Penis (tissue), 1 donor: ENCODE results near the gene TNFRSF11A.

DNA sequence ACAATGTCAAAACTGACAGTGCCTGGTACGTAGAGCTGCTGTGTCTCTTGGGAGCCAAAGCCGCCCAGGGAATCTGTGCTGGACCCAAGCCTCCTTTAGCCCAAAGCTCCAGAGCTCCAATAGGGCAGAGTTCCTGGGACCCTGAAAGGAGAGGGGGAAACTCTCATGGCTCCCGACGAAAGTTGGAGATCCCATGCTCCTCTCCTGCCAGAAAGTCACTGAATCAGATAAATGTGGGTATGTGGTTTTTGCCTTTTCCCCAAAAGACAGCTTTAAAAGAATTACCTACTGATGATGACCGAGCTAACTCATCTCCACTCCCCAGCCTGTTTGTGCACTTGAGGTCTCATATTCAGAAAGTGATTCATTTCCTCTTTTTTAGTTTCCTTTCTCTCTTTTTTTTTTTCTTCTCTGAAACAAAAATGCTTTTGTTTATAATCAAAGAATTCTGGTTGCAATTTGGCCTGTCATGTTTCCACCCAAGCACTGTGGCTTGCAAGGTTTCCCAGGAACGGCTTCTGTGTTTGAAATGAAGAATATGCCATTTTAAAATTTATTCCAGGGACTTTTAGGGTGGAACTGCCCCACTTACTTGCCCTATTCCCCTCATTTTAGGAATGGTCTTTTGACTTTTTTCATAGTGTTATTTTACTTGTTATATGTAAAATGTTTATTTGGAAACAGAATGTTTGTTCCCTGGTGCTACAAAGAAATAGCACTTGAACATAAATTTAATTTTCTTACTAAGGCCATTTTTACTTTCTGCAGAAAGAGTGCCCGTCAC lies 14.0 kb upstream of the PMAIP1 start:
- PRO-cap = no peak

DNA sequence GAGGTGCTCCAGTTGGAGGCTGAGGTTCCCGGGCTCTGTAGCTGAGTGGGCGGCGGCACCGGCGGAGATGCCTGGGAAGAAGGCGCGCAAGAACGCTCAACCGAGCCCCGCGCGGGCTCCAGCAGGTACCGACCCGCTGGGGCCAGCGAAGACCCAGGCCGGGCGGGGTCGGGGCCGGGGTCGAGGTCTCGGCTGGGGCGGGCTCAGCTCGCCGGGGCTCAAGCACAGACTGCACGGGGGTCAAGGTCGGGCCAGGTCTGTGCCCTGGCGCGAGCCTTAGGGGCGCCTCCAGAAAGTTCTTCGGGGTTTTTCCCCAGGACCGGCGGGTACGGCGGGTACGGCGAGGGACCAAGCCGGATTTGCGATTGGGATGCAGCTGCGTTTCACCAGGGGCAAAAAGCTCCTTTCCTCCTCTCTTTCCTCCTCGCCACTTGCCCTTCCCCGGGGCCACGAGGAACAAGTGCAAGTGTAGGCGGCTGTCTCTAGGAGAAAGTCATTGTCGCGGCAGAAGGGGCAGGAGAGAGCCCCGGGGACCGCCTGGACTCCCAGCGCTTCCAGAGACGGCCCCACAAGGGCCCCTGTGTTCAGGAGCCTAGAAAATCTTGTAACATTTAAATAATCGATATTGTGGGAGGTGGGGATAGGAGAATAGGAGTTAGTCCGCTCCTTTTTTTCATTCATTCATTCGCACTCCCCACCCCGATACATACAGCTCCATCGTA lies 476 bp downstream of the PMAIP1 start:
- PRO-cap = unidirectional peak, plus-strand start at position 99 of the sequence

DNA sequence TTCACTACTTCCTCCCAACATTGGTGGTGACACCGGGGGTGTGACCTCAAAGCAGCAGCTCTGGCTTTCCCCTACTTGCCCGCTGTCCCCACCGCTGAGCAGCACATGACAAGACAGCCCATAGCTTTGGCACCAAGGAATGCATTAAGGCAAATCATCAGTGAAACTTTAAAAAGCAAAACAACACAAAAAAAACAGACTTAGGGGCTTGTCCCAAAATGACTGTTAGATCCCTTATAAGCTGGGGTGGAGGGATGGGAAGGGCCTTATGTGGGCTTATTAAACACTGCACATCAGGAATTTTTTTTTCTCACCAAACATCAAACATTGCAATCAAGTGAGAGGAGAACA lies 26.1 kb downstream of the RNF152 start:
- PRO-cap = no peak

DNA sequence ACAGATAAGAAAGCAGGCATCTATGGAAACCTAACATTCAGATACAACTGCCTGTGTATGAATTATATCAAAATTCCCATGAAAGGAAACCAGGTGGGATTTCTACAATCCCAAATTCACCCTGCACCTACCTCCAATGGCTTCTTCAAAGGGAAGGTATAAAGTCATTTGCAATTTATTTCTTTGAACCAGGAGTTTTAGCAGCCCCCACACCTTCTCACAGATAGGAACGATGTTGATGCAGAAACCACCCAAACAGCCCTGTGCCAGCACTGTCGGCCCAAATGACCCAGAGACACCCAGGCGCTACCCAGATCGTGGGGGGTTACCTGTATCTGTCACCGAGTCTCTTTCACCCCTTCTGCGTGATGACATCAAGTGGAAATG lies 348 bp downstream of the RNF152 start:
- PRO-cap = no peak

DNA sequence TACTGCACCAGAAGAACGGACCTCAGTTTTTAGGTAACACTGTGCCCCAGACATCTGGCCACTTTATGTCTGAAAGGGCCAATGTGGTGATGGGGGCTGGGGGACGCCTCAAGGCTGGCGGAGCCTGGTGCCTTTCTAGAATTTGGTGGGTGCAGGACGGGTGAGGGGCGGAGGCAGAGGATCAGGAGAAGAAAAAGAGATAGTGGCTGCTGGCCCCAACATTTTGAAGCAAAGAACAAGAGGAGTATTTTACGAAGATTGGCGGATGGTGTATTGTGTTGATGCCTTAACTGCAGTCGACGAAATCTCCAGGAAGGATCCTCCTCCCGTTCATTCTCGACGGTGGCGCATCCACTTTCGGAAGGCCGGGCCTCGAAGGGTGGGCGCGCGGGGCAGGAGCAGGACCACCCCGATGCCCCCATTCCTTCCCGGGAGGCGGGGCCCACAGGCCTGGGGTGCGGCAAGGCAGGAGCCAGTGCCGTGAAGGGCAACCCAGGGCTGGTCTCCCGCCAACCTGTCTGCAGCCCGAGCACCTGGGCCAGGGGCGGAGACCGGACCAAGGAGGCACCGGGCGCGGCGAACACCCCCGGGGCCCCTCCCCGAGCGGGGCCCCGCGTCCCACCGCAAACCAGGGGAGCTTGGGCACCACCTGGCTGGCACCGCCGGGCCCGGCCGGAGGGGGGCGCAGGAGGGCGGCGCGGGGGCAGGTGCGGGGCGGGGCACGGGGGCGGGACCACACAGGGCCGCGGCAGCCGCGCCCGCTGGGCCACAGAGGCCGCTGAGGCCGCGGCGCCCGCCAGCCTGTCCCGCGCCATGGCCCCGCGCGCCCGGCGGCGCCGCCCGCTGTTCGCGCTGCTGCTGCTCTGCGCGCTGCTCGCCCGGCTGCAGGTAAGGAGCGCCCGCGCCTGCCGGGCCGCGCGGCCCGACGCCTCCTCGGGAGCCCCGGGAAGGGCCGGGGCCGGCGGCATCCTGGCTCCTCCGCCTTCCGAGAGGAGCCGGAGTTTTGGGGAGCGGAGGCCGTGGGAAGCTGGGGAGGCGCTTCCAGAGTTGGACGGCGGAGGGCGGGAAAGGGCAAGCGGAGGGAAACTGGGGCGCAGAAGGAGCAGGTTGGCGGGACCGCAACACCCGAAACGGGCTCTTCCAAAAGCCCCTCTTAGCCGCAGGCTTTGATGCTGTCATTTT lies at the start of gene TNFRSF11A:
Gene TNFRSF11A, plus strand, starts transcription at position 771 of the 1,182 bp plus-strand sequence.
- PRO-cap = unidirectional peak, plus-strand start at position 776 of the sequence; unidirectional peak, plus-strand start at position 1,094 of the sequence

DNA sequence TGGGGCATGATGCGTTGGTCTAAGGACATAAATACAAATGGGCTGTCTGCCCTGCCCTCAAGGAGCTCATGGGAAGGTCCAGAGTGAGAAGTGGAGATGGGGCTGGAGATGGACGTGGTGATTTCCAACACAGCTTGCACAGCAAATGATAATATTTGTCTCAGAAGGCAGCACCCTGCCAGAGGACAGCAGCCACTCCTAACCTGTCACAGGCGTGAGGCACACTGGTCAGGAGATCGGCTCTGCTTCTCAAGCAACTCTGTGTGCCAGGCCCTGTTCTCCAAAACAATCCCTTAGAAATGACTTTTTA lies 25.5 kb upstream of the ZCCHC2 start:
- PRO-cap = no peak

DNA sequence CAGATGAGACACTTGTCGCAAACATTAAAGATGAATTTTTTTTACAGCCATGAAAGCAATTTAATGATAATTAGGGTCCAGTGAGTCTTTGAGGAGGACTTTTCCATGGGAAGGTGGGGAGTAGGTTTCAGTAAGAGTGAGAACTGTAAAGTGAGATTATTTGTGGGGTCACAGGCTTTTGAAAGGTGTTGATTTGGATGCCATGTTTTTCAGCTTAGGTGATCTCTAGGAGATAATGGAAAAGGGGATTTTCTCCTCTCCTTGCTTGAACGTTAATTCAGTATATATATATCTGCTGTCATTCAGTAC lies 2.4 kb downstream of the ZCCHC2 start:
- PRO-cap = no peak

DNA sequence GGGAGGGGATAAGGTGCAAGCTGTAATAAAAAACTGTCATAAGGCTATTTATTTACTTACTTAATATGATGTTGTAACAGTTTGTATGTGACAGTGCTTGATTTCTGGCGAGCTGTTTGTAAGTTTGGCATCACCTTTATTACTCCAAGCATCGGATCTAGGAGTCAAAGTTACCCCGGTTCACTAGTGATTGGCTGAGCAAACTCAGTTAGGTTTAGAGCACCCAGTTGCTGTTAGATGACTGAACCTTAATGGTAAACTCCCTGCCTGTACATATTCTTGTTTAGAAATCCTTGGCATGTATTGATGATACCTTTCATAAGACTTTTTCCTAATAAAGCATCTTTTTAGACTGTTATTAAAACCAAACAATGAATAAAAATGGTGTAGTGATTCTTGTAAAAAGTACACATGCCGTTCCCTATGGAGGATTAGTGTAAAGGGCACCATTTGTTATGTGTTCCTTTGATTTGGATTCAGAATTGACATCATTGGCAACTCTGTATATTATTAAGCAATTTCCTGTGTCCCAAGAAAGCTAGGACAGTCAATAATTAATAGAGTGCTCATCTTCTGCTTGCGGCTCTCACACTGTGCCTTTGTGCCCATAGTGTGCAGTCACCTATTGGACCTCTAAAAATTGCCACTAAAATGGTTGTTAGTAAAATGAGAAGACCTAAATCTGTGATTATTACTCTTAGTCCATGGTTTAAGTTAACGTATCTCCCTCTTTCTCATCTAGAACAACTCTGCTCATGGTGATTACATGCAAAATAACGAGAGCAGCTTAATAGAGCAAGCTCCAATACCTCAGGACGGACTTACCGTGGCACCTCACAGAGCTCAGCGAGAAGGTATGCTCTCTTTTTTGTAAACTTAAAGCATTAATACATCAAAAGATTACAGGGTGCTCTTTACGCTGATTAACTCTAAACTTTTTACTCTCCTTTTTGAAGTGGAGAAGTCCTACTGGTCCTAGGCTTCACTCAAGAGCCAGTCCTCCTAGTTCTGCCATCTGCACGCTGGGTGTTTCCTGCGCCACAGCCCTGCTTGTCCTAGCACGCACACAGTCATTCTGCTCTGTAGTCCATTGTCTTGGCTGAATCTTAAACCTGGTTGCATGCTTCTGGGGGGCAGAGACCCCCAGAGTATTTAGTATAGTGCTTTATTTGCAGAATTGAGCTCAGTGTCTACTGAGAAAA lies 16.5 kb downstream of the ZCCHC2 start:
- PRO-cap = no peak

GRCh38 chr18:62544647-62545560 lies 22.1 kb downstream of the ZCCHC2 start:
- PRO-cap = no peak

DNA sequence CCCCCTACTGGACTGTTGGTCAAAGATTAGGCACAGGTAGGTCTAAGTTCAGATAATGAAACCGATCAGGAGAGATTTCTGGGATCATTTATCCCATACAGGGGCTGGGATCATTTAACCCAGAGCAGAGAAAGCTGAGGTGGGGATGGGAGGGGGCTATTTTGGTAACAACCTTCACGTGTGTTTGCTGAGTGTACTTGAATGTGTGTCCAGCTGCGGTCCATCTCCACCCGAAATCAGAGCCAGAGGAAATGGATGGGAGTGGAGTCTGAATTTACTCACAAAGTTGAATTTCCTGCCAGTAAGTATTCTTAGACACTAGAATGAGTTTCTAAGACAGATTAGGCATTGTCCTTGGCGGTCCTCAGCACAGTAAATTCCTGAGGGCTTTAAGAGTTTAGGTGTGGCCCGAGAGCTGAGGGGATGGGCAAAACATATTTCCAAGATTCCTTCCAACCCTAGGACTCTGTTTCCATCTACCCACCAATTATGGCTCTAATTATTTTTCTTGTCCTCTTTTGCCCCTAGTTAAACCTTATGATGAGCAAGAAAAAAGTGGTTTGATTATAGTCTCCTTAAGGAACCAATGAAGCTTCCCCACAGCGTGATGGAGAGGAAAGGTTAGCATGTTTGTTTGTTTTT lies 90.4 kb upstream of the PHLPP1 start:
- PRO-cap = no peak

GRCh38 chr18:62632212-62632473 lies 83.2 kb upstream of the PHLPP1 start:
- PRO-cap = no peak

GRCh38 chr18:62632739-62633190 lies 82.6 kb upstream of the PHLPP1 start:
- PRO-cap = no peak

- PRO-cap = no peak
Measured at GRCh38 chr18:62801885-62802248, 86.5 kb downstream of the PHLPP1 start.

DNA sequence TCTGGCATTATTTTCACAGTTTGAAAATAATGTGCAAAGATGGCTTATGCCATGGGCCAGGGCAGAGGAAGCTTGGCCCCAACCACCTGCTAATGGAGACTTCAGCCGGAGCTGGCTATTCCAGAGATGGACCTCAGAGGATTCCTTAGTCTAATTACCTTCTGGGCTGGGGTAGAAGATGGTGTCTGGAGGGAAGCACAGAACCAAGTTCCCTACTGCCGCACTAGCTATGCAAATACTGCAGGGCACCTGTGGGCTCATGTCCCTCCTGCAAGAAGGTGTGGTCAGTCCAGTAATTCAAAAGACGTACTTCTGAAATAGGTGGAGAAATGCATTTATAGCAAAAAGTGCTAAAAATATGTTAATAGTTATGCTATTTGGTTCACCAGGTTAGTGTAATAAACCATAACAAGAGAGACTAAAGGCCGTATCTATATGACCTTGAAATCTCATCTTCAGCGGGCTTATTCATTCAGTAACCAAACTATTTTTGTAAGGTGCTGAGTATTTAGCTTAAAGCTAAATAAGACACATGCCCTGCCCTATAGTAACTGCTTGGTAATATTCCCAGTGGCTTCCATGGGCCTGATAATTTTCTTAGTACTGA lies 180.5 kb downstream of the BCL2 start:
- PRO-cap = no peak

- PRO-cap = no peak
Measured at GRCh38 chr18:63141145-63142372, 178.0 kb downstream of the BCL2 start.

GRCh38 chr18:63154742-63155797 lies 164.5 kb downstream of the BCL2 start:
- PRO-cap = bidirectional peak, plus-strand start at chr18:63155122, minus-strand start at chr18:63155059; bidirectional peak, plus-strand start at chr18:63155255, minus-strand start at chr18:63155235

- PRO-cap = no peak
Measured at GRCh38 chr18:63162248-63162864, 157.2 kb downstream of the BCL2 start.

DNA sequence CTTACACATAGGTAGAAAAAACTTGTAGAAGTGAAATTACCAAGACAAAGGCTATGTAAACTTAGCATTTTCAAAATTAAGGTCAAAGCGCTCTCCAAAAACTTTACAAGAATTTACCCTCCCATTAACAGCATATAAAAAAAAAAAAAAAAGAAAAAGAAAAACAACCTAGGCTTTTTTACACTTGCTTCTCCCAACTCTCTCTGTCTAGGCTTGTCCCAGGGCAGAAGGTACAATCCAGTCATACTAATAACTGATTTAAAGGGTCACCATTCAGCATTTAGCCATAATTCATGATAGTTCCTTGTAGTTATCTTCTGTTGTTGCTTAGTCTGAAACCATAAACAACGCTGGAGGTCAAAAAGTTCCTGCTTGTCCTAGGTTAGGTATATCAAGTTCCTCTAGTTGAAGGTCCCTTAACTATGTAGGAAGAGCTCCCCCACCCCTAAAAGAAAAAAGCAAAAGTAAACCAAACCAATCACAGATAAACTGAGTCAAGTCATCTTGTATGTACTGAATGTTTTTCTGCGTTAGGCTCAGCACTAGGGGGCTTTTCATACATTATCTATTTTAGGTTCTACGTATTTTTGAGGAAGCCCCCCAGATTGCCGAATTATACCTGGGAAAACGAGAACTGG lies 130.4 kb downstream of the BCL2 start:
- PRO-cap = no peak

- PRO-cap = no peak
Measured at GRCh38 chr18:63259944-63260388, 59.6 kb downstream of the BCL2 start.

DNA sequence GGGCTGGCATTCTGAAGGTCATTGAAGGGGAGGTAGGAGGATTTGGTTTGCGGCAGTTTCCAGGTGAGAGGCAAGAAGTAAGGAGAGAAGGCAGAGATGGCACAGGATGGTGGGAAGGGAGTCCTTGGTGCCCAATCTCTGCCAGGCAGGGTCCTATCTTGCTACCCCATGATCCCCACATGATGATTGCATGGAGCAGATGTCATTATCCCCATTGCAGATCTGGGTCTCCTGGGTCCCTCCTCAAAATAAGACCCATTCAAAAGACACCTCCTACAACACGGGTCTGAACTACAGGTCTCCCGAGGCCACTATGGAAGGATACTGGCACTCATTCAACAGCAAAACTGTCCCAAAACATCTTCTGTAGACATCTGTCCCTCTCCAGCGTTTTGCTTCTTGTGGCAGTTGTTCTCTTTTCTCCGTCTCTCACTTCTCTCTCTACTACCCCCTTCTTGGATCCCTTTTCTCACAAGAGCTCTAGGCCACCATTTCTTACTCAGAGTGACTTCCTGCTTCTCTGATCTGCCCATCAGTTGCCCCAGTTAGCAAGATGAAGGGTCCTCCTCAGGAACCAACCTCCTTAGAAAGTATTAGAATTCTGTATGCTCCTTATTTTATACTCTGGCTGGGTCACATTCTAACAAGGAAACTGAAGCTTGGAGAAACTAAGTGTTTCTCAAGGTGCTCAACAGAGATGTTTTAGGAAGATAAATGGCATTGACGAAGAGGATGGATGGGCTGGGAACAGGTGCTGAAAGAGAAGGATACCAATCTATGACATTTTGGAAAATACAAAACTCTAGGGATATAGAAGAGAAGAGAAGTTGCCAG lies 32.7 kb downstream of the BCL2 start:
- PRO-cap = no peak